Epithelial cell of prostate (primary cell): ENCODE measurements around a stretch of chr14.

DNA sequence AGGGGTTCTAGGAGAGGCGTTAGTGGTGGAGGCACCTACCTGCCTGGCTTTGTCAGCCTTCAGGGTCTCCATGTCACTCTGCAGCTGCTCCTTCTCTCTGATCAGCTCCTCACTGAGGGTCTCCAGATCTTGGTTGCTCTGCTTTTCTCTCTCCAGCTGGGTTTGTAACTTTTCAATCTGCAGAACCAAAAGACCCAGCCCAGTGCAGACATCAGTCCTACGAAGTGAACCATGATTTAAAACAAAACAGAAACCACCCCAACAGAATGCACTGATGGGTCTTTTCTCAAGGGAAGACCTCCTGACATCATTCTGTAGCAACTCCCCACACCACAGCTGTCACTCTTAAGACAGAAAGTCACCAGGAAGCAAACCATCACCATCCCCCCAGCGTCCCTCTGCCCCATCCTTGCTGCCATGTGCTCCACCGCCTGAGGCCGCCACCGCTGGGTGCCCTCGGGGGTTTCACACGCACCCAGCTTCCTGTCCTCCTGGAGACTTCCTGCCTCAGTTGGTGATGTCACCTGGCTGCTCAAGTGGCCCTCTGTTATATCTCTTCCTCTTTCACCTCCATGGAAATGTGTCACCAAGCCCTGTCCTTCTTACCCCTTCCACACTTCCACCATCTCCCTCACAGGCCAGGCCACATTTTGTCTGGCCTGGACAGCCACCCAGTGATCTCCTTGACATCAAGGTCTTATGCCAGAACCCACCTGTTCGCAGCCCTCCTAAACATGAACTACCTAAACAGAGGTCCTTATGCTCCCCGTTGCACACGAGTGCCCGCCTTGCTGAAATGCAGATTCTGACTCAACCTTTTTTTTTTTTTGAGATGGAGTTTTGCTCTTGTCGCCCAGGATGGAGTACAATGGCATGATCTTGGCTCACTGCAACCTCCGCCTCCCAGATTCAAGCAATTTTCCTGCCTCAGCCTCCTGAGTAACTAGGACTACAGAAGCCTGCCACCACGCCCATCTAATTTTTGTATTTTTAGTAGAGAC, 71.4 kb upstream of the GPR68 start:
- RRBS, result no CpG with 5 or more reads among the region's 15 CpGs

GRCh38 chr14:91351826-91352536, 65.6 kb downstream of the CCDC88C start:
- RRBS, result no CpG with 5 or more reads among the region's 25 CpGs

DNA sequence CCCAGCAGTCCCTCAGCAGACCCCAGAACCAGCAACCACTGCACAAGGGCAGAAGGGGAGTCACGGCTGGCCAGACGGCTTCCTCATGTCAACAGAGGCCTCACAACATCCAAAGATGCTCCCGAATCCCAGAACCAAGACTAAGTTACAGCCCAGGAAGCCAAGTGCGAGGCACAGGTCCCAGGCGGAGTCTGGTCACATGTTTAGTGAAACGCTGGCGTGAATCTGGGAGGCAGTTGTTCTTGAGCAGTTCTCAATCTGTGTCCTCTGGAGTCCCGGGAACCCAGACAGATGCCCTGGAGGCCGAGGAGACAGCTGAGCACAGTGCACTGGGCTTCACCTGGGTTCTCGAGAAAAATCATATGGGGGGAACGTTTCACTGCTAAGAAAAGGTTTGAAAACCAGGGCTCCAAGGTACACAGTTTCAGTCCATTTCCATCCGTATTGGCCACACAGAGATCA, 10.3 kb downstream of the CCDC88C start:
- RRBS, result no CpG with 5 or more reads among the region's 12 CpGs

GRCh38 chr14:91835995-91836996, 31.0 kb downstream of the TC2N start:
- RRBS, result 2% methylated on average over 6 of the region's 81 CpGs

GRCh38 chr14:91875562-91876055, 8.3 kb upstream of the TC2N start:
- RRBS, result no CpG with 5 or more reads among the region's 5 CpGs

- RRBS, result no CpG with 5 or more reads among the region's 4 CpGs
These were observed 27.7 kb downstream of the FBLN5 start for GRCh38 chr14:91919809-91920211.

DNA sequence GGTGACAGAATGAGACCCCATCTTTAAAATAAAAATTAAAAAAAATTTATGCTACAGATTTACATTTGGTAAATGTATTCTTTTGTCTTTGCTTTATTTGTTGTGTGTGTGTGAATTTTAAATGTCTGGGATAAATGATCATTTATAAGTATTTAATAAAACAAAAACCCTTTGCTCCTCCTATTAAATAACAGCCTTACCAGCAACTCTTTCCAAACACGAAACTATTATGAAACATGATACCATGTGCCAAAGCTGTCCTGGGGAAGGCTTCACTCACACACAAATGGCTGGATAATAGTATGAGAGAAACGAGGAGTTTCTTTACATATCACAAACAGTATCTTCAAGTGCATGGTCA, 1.0 kb downstream of the ATXN3 start:
- RRBS, result no CpG with 5 or more reads among the region's 2 CpGs

- RRBS, result no CpG with 5 or more reads among the region's 3 CpGs
These were observed 20.1 kb downstream of the CPSF2 start for GRCh38 chr14:92141811-92142343.

DNA sequence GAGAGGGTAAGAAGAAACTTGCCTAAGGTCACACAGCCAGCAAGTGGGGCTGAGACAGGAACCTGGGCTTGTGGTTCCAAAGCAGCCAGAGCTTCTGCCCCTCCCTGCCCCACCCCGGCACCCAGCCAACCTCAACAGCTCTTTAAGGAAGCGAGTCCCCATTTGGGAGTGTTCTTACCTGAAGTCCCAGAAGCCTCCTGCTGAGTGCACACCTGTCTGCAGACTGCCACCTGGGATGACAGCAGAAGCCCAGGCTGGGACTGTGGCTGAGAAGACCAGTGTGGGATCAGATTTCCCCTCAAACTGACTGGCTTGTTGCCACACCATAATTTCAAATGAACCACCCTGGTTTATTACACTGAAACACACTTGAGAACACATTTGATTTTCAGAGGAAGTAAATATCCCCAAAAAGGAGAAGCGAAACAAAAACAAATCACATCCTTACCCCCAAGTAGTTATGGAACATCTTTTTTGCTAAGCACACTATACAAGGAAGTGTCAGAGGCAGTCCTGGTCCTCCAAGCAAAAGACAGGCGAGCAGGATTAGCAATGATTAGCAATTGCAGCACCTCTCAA, 6.3 kb upstream of the RIN3 start:
- RRBS, result no CpG with 5 or more reads among the region's 4 CpGs

- RRBS, result no CpG with 5 or more reads among the region's 5 CpGs
These were observed 2.0 kb downstream of the RIN3 start for GRCh38 chr14:92515501-92516030.

DNA sequence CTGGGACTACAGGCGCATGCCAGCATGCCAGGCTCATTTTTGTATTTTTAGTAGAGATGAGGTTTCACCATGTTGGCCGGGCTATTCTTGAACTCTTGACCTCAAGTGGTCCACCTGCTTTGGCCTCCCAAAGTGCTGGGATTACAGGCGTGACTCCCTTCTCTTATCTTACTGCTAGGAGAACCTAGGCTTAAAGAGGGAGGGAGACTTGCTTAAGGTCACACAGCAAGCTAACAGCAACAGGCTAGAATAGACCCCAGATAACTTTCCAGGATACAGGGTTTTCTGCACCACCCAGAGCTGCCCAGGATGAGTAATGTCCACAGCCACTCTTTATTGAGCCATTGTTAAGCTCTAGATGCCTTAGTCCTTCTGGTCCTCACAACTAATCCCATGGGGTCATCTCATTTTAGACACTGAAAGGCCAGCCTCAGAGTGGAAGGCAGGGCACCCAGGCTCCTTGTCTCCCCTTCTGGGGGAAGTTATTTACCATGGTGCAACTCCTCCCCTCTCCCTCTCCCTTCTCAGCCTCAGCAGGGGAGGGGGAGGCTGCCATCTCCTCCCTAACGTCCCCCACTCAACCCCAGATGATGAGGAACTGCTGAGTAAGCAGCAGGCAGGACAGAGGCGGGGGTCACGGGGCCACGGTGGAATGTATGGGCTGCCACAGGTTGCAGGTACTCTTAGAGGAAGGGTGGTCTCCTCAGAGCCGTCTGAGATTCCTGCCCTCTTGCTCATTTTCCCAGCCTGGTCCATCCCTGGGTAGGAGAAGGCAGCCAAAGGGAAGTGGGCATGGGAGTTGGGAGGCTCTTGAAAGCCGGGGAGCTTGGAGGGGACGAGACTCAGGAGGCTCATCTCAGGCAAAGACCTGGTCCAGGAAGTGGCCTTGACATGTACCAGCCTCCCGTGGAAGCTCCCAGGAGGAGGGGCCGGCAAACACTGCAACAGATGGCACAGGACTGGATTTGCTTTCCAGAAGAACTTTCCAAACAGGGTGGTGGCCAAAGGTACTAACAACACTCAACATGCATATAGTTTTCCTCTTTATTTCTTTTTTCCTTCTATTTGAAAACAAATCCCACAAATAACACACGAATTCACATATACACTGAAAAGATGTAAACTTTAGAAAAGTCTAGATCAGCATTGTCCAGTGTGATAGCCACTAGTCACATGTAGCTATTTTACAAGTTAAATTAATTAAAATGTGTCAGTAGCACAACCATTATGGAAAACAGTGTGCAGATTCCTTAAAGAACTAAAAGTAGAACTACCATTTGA, 18.9 kb downstream of the RIN3 start:
- RRBS, result 50% methylated on average over 2 of the region's 13 CpGs

GRCh38 chr14:92603303-92603655, 89.7 kb downstream of the RIN3 start:
- RRBS, result no CpG with 5 or more reads among the region's 5 CpGs

- RRBS, result no CpG with 5 or more reads among the region's 21 CpGs
These were observed 97.1 kb downstream of the LGMN start for GRCh38 chr14:92651146-92651837.

- RRBS, result no CpG with 5 or more reads among the region's 11 CpGs
These were observed 38.9 kb downstream of the LGMN start for GRCh38 chr14:92709465-92710056.

- RRBS, result no CpG with 5 or more reads among the region's 8 CpGs
These were observed 51.2 kb downstream of the CHGA start for GRCh38 chr14:92973987-92974623.

- RRBS, result no CpG with 5 or more reads among the region's 14 CpGs
These were observed 65.7 kb downstream of the ITPK1 start for GRCh38 chr14:93049893-93050487.

GRCh38 chr14:93082056-93082738, 33.5 kb downstream of the ITPK1 start:
- RRBS, result no CpG with 5 or more reads among the region's 13 CpGs

DNA sequence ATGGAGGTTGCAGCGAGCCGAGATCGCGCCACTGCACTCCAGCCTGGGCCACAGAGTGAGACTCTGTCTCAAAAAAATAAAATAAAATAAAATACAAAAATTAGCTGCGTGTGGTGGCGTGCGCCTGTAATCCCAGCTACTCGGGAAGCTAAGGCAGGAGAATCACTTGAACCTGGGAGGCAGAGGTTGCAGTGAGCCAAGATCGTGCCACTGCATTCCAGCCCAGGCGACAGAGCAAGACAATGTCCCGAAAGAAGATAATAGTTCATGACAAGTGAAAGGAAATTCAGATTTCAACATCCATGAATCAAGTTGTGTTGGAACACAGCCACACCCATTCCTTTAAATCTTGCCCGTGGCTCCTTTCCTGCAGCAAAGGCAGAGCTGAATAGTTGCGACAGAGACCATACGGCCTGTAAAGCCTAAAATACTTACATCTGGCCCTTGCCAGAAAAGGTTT, 17.6 kb upstream of the ITPK1 start:
- RRBS, result no CpG with 5 or more reads among the region's 14 CpGs

- RRBS, result no CpG with 5 or more reads among the region's 5 CpGs
These were observed 936 bp downstream of the UBR7 start for GRCh38 chr14:93207885-93208498.